Zone of skin (tissue), 1 donor: ENCODE measurements around the gene HERC2.

DNA sequence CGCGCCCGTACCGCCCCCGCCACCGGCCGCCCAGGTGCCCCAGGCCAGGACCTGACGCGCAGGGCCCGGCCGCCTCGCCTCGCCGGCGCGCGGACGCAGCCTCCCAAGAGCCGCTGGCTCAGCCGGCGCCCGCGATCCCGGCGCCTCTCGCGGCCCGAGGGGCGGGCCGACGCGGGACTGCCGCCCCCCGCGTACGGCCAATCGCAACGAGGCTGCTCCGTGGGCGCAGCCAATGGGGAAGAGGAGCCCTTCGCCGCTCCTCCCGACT is at the start of gene HERC2:
TSS of gene HERC2 (minus strand) at position 156 of the 268 bp plus-strand sequence.
- RRBS, result no CpG with 5 or more reads among the region's 43 CpGs

GRCh38 chr15:29345489-29345918 is 75.9 kb upstream of the NSMCE3 start:
- RRBS, result no CpG with 5 or more reads among the region's 7 CpGs

DNA sequence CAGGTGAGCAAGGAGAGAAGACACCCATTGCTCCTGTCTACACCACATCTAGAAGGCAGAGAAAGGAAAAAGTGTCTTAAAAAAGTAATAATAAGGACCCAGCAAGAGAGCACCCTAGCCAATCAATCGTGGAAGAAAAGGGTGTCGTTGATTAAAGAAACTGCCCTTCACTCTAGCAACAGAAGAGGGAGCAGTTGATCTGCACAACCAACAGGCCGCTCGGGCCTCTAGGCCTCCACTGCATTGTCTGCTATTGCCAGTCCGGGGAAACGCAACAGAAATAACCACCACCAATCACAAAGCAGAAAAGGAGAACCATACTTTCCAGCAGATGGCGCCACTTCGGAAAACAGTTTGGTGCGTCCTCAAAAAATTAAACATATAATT is 97.2 kb upstream of the ENTREP2 start:
- RRBS, result no CpG with 5 or more reads among the region's 9 CpGs

- RRBS, result no CpG with 5 or more reads among the region's 19 CpGs
Observed at GRCh38 chr15:29871370-29871827, 49.1 kb upstream of the TJP1 start.

DNA sequence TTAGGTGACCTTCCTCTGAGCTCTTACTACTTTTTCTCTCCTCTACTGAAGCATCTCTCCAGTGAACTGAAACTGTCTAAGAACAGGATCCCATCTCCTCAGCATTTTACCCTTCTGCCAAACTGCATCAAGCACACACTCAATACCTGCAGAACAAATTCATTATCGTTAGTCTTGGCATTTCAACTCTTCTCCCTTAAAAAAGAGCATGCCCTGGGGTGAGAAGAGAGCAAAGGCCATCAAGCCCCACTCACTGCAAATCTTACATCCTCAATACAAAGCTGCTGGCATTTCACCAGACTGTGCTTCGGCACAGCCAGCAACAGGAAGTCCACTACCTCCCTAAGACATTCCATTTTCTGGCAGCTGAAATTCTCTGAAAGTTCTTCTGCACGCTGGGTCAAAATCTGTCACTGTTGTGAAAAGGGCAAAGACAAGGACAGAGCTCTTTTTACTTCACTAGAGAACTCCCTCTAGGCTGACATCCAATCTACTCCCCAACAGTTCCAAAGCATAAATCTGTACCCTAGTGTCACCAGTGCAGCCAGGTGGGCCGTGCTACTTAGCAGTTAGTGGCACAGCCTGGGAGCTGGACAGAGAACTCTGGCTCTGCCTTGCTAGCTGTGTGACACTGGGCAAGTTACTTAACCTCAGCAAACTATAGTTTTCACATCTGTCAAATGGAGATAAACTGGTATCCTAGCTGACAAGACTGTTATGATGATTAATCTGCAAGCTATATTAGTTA is 6.3 kb downstream of the MTMR10 start:
- RRBS, result no CpG with 5 or more reads among the region's 4 CpGs

GRCh38 chr15:30992131-30992371 is 623 bp upstream of the MTMR10 start:
- RRBS, result 0% methylated on average over 5 of the region's 9 CpGs

GRCh38 chr15:31082858-31083456 is 18.6 kb downstream of the TRPM1 start:
- RRBS, result no CpG with 5 or more reads among the region's 11 CpGs

- RRBS, result no CpG with 5 or more reads among the region's 13 CpGs
Observed at GRCh38 chr15:31147954-31148980, 46.7 kb upstream of the TRPM1 start.

DNA sequence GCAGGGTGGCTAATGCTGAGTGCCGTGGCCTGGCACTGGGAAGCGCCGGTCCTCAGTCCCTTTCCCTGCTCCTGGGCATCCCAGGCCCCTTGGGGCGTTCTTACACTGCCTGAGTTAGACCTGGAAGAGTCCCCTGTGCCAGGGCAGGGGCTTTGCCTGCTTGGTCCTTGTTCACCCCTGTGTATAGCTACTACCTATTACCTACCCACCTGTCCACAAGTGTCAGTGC is 110.0 kb upstream of the KLF13 start:
- RRBS, result no CpG with 5 or more reads among the region's 4 CpGs

DNA sequence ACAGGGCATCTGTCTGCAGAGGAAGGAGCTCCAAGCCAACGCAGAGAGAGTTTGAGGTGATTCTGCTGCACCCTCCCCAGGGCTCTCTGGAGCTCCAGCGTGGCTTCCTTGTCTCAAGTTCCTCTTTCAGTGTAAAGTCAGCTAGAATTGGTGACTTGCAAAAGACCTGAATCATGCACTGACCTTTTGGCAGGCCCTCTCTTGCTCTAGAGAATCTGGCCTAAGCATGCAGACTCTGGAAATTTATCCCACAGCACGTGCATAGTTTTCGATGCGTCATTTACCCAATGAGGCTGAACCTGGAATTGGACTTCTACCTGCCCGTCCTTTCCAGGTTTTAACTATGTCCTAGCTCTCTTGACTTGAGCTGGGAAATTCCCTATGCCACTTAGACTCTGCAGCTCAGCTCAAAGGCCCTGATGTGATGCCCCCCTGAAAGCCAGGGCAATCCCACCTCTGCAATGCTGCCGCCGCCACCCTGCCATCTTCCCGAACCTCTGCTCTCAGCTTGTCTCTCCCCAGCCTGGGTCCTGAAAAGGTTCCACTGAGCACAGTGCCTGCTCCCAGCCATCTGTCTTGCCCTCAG is 63.3 kb upstream of the KLF13 start:
- RRBS, result no CpG with 5 or more reads among the region's 9 CpGs

DNA sequence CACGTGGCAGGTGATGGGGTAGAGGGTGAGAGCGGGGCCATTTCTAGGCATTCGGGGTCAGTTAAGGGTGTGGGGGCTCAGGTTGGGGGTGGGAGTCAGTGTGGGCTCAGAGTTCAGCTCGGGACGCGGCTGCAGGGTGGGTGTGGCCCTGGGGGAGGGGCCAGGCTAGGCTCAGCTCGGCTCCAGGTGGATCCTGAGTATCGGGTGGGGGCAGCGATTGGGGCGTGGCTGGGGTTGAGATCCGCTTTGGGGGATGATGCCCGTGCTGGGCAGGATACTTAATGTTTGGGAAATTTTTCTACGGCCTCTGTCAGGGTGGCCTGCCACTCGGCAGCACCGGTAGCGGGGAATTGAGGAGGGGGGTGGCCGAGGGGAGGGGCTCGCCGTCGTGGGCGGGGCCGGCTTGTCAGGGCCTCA is 2.5 kb downstream of the KLF13 start:
- RRBS, result 2% methylated on average over 8 of the region's 22 CpGs

- RRBS, result no CpG with 5 or more reads among the region's 9 CpGs
Observed at GRCh38 chr15:31332158-31332855, 5.7 kb downstream of the KLF13 start.

DNA sequence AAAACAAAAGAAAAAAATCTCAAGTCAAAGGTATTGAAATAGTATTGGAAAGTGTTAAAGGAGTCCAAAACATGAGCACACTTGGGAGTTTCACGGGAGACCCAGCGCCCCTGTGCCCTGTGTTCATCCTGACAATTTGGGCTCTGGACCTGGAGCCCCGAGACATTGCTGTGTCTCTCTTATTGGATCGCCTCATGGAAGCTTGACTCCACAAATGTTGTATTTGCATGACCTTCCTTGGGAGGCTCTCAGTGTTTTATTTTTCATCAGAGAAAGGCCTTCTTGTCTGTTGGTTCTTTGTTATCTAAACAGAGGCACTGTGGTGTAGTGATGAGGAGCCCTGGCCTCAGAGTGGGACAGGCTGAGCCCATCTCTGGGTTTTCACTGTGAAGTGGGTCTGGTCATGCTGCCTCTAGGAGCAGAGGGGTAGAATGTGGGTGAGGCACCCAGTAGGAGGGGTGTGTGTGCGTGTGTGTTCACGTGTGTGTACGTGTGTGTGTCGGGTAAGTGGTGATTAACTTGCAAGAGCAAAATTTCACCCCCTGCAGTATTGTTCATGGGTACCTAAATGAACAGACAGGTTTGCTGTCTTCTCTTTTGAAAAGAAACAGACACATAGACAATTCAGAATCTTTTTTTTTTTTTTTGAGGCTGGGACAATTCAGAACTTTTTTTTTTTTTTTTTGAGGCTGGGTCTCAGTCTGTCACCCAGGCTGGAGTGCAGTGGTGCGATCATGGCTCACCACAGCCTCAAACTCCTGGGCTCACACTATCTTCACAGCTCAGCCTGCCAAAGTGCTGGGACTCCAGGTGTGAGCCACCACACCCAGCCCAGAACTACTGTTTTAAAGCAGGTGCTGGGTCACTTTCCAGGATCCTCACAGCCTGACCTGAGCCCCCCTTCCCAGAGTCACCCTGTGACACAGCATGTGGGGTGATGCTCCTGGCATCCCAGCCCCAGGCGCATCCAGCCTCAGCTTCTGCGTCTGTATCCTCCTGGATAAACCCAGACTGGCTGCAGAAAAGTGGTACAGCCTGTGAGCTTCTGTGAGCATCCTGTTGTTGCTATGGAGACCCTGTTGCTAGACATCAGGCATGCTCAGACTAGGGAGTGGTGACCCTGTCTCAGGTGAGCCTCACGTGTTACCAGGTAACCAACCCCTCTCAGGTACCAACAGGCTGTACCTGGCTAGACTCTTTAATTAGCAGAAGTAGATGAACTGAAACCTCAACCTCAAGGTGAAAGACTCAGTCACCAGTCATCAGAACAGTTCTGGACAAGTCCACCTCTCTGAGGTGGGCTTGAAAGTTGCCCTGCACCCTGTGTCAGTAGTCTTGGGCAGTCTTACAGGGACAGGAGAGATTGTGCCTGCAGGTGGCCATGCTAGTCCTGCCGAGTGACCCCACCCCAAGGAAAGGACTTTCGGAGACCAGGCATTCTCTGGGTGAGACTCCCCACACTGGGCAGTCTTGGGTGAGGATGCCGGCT is 14.8 kb downstream of the KLF13 start:
- RRBS, result no CpG with 5 or more reads among the region's 15 CpGs

DNA sequence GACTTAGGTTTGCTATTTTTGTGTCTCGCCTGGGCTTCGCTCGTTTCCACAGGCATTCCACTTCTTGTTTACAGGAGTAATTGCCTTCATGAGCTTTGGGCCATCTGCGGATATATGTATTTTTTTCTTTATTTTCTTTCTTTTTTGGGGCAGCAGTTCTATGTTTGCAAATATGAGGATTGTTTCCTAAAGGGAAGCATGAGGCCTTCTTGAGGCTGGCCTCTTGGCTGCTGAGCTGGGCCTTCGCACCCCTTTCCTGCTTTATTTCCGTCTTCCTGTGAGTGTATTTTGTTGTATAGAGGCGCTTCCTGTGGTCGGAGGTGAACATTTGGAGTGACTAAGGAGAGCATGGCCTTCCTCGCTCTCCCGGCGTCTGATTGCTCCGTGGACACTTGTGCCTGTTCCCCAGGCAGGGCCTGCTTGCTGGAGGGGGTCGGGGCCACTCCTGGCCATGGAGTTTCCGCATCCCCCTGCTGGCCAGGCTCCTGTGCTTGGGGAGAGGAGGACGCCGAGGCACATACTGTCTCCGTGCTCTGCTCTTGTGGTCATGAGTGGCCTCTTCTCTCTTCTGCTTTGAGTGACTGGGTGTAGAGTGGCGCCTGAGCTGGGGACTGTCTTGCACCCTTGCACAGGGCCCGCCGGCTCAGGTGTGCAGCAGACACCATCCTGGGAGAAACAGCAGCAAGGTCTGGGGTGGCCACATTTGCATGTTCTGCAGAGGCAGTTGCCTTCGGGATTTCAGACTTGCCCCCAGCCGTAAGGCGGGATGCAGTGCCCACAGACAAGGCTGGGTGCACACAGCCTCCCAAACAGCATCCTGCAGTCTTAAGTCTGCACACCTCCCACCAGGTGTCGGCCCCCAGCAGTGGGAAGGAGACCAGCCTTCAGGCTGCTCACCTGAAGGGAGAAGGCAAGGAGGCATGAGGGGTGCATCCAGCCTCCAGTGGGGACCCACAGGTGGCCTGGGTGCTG is 16.2 kb downstream of the KLF13 start:
- RRBS, result no CpG with 5 or more reads among the region's 24 CpGs

- RRBS, result 96% methylated on average over 12 of the region's 41 CpGs
Observed at GRCh38 chr15:31371884-31372416, 45.3 kb downstream of the KLF13 start.

- RRBS, result no CpG with 5 or more reads among the region's 10 CpGs
Observed at GRCh38 chr15:31504335-31504746, 177.7 kb downstream of the KLF13 start.

GRCh38 chr15:32315501-32315932 is 87.6 kb downstream of the GOLGA8K start:
- RRBS, result no CpG with 5 or more reads among the region's 42 CpGs

DNA sequence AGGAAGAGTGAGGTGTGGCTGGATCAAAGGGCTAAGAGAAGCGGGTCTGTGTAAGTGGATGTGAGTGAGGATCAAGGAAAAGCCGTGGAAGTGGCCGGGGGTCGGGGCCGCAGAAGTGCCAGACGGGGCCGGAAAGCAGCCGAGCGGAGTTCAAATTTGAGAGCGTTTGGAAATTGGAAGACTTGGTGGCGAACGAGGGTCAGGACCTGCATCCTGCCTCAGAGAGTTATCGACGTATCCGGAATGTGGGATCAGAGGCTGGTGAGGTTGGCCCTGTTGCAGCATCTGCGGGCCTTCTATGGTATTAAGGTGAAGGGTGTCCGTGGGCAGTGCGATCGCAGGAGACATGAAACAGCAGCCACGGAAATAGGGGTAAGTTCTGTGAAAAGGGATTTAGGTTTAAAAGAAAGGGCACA is 673 bp downstream of the ARHGAP11A start:
- RRBS, result 2% methylated on average over 3 of the region's 20 CpGs

DNA sequence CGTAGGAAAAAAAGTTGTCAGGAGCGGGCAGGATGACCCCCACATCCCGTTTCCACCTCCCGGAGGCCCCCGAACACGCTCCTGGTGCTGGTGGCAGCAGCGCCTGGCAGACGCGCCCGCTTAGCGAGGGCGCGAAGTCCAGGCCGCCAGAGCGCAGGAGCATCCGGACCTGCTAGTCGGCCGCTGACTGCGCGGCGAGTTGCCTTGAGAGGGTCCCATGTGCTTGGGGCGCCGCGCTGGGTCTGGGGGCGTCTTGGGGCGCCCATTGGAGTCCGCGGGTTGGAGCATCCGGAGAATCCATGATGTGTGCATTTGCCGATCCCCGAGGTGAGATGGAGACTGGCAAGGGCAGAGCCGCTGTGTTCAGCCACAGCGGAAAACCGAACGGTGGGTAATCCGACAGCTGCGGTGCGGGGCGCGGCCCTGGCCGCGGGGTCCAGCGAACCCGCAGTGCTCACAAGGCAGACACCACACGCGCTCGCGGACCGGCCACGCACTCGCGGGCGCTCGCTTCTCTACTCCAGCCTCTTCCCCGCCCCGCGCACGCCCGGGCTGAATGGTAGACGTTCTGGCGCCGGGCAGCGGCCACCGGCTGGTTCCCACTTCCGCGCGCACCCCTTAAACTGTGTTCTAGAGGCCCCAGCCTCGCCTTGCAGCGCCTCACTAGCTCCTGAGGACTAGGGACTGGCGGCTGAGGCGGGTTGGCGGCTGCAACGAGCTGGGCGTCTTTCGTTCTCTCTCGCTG is 744 bp downstream of the GREM1 start:
- RRBS, result 5% methylated on average over 28 of the region's 76 CpGs

DNA sequence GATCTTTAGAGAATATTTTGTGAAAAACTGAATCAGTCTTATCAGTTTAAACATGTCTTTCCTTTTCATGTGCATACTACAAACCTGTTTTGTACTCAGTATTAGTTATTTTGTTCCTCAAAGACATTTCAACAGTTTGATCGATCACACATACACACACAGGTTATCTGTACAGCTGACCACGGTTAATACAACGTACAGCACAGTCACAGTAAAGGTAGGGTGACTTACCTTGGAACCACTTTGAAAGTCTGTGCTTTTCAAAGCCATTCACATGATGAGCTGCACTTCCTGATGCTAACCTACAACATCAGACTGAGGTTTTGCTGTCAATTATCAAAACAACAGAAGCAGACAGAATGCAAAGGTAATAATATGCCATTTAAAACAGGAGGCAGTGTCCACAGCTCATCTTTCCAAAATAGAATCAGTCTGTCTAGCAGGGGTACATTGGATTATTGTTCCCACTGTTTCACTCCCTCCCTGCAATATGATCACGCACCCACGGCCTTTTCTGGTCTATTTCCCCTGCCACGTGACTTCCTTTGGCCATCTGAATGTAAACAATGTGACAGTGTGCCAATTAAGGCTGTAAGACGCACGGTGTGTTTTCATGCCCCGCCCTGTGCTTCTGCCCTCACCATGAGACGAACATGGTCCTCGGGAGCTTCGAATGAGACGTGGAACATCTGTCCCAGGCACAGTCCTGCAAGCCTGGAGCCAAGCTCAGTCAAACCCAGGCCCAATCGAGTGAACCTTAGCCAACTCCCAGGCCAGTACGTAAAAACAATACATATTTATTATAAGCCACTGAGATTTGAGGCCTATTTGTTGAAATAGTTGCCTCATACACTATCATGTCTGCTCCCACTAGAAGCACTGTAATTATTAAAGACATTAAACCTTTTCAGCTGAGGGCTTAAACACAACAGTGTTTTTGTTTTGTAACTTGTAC is 102.3 kb downstream of the FMN1 start:
- RRBS, result no CpG with 5 or more reads among the region's 15 CpGs